Subcutaneous adipose tissue (tissue), 3 donors: ENCODE results near the gene SKOR1.

GRCh38 chr15:66773065-66773448, 71.0 kb downstream of the SMAD6 start:
- PRO-cap = no peak
- RAMPAGE, long total RNA, 3 experiments = no peak in any of the 3 experiments

DNA sequence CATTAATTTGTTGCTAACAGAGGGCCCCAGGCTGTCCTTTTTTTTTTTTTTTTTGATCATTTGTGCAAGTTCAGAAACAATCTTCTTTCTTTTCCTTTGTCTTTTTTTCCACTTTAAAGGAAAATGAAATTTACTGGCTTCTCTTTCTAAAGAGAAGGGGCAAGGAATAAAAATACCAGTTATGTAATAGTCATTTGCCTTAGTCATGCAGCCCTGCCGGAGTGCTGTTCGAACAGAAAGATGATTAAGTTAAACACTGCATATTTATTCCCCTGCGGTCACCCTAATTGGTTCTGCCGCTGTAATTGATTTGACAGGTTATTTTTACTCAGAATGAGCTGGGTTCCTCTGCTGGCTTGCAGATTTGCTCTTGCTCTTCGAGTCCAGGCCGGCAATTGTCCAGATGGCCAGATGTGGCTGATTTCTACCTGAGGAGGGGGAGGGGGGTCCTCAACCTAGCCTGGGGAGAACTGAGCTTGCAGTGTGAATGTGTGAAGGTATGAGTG, 23.5 kb upstream of the SMAD3 start:
- PRO-cap = no peak
- RAMPAGE, long total RNA, 3 experiments = no peak in any of the 3 experiments

DNA sequence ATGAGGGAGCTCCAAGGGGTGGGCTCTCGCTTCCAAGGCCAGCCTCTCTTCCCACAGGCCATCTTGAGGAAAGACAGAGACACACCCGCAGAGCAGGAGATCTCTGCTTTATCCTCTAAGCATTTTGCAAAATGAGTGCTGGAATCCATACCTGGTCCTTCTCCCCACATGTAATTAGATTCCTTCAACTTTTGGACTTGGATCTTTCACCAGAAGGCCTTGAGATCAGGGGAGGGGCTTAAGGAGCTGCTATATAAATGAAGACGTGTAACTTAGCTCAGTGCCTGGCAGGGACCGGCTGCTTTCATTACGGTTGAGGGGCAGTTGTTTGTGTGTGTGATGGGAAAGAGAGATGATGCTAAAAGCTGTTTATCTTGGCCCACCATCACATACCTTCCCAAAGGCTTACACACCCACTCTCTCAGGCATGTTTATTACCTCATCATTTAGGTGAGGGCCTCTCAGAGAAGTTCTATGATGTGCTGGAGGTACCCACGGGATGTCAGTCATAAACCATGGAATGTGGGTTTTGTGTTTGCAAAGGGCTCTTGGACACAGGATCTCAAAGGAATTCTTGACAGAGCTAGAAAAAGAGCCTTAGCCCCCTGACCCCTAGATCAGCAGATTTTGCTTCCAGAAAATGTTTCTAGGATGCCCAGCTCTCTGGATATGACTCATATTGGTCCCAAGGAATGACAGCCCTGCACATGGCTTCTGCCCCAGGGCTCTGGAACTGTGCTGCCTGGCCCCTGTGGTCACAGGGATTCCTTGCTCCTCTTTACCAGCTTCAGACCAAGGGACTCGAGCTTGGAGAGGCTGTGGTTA, 16.0 kb upstream of the SMAD3 start:
- PRO-cap = no peak
- RAMPAGE, long total RNA, 3 experiments = no peak in any of the 3 experiments

GRCh38 chr15:67077106-67078559, 12.2 kb downstream of the SMAD3 start:
- PRO-cap = no peak
- RAMPAGE, long total RNA, 3 experiments = no peak in any of the 3 experiments

DNA sequence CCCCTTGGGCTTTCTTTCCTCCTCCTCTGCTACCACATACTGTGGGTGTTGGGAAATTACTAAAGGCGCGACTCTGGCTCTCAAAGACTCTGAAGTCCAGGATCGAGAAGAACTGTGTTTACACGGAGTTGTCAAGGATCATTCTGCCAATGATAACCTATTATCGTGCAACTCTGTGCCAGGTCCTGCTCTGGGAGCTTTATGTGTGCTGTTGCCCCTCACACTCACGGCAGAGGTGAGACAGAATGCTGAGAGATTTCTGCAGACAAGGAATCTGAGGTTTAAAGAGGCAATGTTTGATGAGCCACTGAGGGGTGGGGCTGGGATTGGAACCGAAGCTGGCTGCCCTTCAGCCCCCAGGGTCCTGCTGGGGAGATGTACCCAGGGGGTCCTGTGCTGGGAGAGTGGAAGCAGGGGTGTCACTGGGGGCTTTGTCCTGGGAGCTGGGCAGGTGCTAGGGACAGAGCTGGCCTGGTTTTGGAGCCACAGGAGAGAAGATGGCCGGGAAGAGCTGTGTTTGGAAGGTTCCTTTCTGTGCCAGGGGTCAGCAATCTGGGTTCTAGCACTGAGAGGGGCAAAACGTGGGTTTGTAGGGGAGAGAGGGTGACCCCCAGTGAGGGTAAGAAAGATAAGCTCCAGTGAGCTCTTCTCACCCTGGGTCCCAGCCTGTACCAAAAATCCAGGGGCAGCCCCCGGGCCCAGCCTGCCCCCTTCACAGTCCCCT, 69.4 kb downstream of the SMAD3 start:
- PRO-cap = no peak
- RAMPAGE, long total RNA, 3 experiments = start-site peak on the plus strand in 1 of 3 experiments, centred at position 201 of the sequence, 19 reads per replicate

DNA sequence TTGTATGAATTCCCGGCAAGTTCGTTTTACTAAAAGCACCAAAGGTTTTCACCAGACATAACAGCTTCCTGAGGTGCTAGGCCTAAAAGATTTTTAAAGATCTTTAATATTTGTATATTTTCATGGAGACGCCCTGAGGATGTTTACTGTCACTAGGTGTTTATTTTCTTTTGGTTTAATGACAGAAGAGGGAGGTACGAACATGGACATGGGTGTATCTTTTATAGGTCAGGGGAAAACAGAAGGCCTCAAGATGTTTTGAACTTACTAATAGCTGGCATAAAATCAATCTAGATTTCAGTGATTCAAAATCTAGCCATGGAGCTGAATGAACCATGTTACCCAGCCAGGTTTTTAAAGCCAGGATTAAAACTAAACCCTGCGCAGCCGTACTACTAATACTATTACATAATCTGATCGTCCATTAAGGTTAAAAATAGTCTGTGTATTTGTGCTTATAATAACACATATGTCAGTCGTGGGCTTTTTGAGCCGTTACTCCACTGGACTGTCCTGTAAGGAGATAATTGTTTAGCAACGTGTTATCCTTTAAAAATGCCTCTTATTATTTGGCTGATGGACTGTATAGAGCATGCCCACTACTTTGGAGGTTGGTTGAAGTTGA, 1.2 kb downstream of the C15orf61 start:
- PRO-cap = no peak
- RAMPAGE, long total RNA, 3 experiments = no peak in any of the 3 experiments

- PRO-cap = no peak
- RAMPAGE, long total RNA, 3 experiments = no peak in any of the 3 experiments
These were observed 44.3 kb downstream of the MAP2K5 start for GRCh38 chr15:67586755-67587268.

DNA sequence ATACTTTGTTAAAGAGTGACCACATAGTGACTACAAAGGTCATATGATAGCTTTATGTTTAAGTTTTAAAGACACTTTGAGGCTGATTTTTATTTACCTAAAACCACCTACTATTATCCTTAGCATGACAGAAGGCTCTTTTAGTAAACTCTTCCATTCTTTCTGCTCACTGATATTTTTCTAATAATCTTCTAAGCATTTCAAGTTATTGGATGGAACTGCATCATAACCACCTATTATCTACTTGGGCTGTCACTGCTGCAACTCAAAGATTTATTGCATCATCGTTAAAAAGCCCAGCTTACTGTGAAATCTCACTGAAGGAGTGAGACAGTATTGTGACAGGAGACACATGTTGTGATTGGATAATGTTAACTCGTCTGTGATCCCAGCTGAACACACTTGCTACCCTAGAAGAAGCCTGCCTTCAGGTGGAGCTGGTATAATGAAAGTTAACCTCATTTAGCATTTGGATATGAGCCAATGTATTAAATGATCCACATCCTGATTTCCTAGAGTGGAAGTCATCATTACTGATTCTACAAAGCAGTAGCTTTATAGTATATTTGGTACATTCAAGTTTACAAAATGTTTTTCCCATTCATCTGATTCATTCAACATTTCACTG, 138.1 kb downstream of the MAP2K5 start:
- PRO-cap = no peak
- RAMPAGE, long total RNA, 3 experiments = no peak in any of the 3 experiments

GRCh38 chr15:67825111-67825802, at the start of gene SKOR1:
Gene SKOR1, plus strand, starts transcription at chr15:67825509.
- PRO-cap = no peak
- RAMPAGE, long total RNA, 3 experiments = no peak in any of the 3 experiments

DNA sequence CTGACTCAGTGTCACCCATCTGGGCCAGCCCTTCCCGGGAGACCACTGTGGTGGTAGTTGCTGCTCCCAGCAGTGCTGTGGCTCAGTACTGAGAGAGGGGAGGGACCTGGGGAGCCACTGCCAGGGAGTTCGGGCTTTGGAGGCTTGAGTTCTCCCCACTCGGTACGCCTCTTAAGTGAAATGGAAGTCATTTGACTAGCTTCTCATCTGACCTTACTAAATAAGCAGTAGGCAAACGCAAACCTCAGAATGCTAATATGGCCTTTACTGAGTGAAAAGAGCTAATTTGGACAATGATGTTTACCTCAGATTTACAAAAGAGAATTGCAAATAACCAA, 16.1 kb downstream of the SKOR1 start:
- PRO-cap = no peak
- RAMPAGE, long total RNA, 3 experiments = no peak in any of the 3 experiments

DNA sequence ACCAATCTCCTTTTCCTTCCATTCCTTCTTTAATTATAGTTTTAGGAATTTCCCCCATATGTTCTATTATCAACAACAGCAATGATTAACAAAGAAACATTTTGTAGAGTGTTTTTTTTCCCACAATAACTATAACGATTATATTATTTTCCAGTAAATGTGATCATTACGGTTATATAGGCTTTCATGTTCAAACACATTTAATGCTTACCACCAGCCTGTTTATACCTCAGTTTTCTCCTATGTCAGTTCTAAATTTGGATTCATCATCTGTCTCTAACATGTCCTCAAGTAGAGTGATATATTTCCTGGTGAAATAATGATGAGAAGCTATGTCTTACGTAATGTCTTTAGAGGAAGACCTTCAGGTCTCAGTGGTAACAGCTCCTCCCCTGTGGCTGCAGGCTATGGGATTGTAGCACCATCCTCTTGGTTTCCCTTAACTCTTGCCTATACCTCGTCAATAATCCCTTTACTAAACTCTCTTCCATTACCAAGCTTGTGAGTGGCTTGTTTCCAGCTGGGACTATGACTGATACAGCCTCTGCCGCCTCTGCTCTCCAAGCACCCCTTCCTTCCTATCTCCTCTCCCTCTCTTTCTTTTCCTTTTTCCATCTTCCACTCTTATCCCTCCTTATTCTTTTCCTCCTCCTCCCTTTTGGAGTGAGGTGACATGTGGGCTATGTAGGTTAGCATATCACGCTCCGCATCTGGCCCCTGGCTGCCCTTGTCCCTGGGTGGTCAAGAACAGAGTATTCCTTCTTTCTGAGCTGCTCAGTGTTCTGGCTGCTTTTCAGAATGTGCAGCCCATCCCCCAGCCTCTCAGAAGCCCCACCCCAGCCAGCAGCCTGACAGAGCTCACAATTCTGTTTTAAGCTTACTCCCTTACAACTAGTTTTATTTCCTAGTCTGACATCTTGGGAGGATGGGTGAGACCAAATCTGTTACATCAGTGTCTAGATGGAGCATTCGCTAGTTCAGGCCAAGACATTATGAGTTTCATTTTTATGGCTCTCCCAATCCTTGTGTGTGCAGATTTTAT, 89.3 kb downstream of the SKOR1 start:
- PRO-cap = bidirectional peak, plus-strand start at position 896 of the sequence, minus-strand start at position 729 of the sequence
- RAMPAGE, long total RNA, 3 experiments = no peak in any of the 3 experiments

DNA sequence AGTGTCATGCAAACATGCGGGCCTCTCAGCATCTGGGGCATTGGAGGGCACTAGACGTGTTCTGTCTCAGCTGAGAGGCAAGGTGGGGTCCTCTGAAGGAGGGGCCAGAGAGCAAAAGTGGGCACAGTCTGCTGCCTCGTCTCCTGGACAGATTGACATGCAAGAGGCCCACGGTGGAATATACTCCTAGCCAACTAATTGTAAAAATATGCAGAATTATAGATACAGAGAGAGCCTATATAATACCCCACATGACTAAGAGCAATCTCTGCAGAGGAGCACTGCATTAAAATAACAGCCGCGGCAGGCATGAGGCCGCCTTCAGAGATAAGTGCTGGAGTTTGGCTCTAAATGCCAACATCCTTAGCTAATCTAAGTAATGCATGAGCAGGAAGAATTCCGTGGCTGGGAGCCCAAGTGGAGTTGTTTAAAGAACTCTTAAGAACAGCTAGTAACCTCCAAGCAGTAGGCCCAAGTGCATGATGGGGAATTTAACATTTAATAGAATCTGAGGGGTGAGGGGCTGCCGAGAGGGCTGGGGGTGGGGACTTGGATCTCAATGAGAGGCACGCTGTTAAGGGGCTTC, 102.4 kb downstream of the SKOR1 start:
- PRO-cap = no peak
- RAMPAGE, long total RNA, 3 experiments = no peak in any of the 3 experiments

DNA sequence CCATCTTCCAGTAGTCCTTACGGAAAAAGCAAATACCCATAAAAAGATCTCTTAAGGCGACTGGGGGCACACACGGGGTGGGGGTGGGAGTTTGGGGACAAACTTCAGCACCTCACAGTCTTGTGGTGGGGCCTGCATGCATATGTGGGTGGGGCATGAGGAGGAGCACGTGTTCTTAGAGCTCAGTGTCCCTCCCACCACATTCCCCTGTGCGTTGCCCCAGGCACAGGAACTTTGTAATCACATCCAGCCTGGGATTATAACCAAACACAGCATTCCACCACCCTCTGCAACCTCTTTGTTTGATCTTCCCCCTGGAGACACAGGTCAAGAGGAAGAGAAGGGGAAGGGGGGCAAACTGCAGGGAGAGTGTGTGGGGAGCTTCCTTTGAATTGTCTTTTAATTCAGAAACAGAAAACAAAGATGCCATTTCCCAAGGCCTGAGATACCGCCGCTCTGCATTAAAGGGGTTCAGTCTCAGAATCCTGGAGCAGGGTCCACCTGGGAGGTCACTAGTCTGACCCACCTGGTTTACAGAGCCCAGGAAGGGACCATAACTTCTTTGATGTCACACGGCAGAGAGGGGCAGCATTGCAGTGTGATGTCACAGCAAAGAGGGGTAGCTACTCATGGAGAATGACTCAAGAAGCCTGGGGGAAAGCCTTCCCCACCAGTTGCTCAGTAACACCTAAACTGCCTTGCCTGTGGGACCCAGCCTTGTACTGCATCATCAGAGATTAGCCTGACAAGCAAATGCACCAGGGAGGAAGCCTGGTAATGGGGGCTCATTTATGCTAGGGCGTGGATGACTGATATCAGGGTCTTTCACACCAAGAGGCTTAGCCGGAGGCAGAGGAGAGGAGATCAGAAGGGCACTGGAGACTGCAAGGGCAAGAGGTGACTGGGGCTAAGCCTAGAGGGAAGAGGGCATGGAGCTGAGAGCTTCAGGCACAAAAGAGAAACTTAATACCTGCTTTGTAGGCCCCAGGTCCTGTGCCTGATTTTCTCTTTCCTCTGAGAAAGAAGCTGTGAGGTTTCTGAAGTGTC, 107.9 kb upstream of the PIAS1 start:
- PRO-cap = bidirectional peak, plus-strand start at position 243 of the sequence, minus-strand start at position 144 of the sequence
- RAMPAGE, long total RNA, 3 experiments = no peak in any of the 3 experiments

GRCh38 chr15:68081056-68081811, 27.1 kb downstream of the PIAS1 start:
- PRO-cap = no peak
- RAMPAGE, long total RNA, 3 experiments = no peak in any of the 3 experiments

DNA sequence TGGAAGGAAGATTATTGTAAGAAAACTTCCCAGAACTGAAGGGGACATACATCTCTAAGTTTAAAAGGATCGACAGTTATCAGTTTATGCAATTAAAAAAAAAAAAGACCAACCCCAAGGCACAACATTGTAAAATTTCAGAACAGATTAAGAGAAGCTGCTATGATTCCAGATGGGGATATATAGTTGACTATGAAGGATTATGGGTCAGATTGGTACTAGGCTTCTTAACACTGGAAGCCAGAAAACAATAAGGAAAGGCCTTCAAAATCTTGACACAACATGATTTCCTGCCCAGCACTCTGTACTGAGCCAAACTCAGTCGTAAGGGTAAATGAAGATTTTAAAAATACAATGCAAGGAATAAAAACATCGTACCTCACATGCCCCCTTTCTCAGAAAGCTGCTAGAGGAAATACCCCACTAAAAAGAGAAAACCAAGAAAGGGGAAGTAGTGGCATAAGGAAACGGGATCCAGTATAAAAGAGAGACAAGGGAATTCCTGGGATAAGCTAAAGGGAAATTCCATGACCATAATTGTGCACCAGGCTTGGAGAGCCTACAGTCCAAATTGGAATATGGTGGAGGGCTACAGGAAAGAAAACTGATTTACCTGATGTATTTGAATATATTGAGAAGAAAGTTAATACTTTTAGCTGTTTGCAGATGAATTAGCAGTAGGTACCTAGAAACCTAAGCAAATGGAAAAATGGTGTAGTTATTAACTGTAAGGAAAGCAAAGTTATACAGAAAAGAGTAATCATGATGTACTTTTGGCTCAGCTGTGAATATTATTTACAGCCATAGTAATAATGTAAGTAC, 27.9 kb downstream of the PIAS1 start:
- PRO-cap = no peak
- RAMPAGE, long total RNA, 3 experiments = no peak in any of the 3 experiments

DNA sequence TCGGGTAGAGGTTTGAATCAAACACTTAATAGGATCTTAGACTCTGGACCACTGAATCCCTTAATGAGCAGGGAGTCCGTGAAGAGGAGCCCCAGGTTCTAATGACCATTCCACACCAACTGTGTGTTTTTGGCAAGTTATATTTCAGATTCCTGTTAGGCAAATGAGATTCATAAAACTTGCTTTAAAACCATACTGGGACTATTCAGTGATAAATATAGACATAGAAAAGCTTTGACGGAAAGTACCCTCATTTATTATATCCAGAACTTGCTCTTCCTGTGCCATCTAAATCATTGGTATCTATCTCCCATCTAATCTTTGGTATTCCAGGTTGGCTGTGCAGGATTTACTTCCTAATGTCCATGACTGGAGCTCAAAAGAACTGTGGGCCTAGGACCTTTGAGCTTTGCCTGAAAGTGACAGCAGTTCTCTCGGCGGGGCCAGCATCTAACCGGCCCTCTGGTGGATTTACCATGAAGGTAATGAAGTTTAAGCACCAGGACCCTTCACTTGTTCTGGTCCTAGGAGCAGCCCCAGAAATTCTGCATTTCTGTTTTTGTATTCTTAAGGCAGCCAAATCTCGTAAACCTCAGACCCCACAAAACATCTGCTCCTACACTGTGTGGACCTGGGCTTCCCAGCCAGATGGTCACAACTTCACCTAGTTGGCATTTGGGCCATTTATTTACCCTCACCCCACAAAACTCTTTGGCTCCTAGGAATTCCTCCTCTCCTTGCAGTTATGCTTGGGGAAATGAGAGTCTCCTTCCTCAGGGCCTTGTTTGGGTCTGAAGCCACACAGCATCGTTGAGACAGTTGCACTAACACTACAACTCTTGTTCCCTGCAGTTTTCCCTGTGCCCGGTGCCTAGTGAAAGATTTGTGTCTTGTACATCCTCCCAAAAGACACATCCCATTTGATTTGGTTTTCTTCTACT, 13.0 kb downstream of the CALML4 start:
- PRO-cap = no peak
- RAMPAGE, long total RNA, 3 experiments = no peak in any of the 3 experiments

GRCh38 chr15:68193453-68194308, 11.5 kb downstream of the CALML4 start:
- PRO-cap = no peak
- RAMPAGE, long total RNA, 3 experiments = no peak in any of the 3 experiments

DNA sequence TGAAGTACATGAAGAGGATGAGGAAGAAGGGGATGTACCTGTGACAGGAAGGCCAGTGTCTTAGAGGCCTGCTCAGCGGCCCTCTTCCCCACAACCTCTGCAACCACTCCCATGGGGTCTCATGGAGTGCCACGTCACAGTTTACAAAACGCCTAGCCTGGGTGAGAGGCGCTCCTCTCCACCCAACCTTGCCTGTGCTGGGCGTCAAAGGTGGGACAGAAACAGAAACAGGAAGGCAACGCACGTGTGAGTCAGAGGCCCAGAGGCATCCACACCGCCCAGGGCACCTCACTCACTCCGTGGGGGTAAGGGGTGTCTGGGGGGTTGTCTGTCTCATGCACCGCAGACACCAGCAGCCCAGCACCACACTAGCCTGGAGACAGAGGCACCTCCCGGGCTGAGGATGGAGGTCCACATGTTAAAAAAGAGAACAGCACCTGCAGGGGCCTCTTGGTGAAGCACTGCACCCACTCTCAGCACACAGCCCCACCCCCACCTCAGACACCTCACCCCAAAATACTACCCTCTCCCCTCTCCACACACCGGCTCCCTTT, 4.7 kb upstream of the CALML4 start:
- PRO-cap = no peak
- RAMPAGE, long total RNA, 3 experiments = no peak in any of the 3 experiments

DNA sequence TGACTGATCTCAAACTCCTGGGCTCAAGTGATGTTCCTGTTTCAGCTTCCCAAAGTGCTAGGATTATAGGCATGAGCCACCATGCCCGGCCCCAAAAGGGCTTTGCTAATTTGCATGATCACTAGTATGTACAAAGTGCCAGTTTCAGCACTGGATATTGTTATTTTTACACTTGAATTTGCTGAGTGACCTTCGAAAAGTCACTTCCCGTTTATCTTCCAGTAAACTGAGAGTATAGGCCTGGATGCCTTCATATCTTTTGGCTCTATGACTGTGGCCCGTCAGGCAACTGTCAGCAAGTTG, 12.1 kb downstream of the CLN6 start:
- PRO-cap = no peak
- RAMPAGE, long total RNA, 3 experiments = no peak in any of the 3 experiments

GRCh38 chr15:68256346-68257465, 20.8 kb upstream of the FEM1B start:
- PRO-cap = bidirectional peak, plus-strand start at chr15:68257515, minus-strand start at chr15:68257184
- RAMPAGE, long total RNA, 3 experiments = start-site peak on the minus strand in 2 of 3 experiments, at chr15:68257147-68257266 at its widest, 13 to 17 reads per replicate